Penis (tissue), 1 donor: ENCODE results near the genes ALKBH3 and ALX4.

GRCh38 chr11:40099284-40099843, 1360.1 kb downstream of the LRRC4C start:
- PRO-cap, result no peak

DNA sequence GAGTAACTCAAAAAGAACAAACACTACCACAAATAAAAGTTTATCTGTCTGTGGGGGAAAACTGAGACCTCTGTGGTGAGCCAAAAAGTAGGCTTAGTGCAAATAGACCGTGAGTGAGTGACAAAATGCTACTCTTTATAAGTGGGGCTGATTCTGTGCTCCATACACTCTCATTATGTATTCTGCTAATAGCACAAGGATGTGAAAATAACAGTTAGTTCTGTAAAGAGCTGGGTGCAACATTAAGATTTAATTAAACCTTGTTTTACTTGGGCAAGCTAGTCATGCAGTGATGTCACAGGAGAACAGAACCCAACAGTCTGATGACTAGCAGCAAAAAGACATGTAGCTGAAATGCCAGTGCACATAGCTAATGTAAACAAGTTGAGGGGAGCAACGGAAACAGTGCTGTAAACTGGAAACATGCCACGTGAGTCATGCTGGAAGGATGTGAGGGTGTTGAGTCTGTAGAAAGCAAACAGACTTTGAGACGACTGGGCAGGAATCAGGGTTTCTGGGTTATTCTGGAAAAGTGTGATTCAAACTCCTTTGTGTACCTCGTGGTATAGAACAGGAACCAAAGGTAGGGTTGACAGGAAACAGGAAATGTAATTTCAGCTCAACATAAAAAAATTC, 1130.4 kb downstream of the LRRC4C start:
- PRO-cap, result no peak

DNA sequence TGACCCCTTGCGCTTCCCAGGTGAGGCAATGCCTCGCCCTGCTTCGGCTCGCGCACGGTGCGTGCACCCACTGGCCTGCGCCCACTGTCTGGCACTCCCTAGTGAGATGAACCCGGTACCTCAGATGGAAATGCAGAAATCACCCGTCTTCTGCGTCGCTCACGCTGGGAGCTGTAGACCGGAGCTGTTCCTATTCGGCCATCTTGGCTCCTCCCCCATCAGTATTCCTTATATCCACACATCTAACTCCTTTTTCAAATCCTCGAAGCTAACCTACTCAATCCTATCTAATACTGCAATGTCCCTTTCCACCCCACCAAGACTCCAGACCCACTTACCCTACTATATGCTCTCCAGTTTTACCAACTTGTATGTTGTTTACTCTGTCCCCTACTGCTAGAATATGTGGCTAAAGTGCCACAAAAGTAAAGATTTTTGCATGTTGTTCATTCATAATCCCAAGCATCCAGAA, 6.8 kb upstream of the TTC17 start:
- PRO-cap, result no peak

DNA sequence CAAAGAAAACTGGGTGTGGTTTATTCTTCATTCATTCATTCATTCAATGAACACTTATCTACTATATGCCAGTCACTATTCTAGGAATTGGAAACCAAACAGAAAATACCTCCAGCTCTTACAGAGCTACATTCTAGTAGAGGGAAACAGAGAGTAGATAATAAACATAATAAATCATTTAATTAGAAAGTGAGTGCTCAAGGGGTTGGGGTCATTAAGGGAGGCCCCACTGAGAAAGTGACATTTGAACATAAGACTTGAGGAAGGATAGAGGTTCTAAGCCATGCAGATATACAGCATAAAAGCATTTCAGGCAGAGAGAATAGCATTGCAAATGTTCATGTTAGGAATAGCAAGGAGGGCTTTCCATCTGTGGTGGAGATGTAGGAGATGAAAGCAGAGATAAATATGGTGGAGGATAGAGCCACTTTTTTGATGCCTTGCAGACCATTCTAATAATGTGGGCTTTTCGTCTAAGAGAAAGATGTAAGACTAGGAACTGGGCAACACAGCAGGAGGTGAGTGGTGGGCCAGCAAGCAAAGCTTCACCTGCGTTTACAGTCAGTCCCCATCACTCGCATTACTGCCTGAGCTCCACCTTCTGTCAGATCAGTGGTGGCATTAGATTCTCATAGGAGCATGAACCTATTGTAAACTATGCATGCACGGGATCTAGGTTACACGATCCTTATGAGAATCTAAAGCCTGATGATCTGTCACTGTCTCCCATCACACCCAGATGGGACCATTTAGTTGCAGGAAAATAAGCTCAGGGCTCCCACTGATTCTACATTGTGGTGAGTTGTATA, 62.4 kb downstream of the TTC17 start:
- PRO-cap, result no peak

- PRO-cap, result no peak
Measured at GRCh38 chr11:43422376-43423578, 64.1 kb downstream of the TTC17 start.

- PRO-cap, result no peak
Measured at GRCh38 chr11:43474576-43475631, 116.2 kb downstream of the TTC17 start.

- PRO-cap, result no peak
Measured at GRCh38 chr11:43724234-43724934, 43.8 kb downstream of the HSD17B12 start.

GRCh38 chr11:43837833-43838381, 42.7 kb upstream of the ALKBH3 start:
- PRO-cap, result no peak

GRCh38 chr11:43880386-43881323, at the start of gene ALKBH3:
Gene ALKBH3 (plus strand): TSS chr11:43880831.
- PRO-cap, result bidirectional peak, plus-strand start at chr11:43880868, minus-strand start at chr11:43880692

DNA sequence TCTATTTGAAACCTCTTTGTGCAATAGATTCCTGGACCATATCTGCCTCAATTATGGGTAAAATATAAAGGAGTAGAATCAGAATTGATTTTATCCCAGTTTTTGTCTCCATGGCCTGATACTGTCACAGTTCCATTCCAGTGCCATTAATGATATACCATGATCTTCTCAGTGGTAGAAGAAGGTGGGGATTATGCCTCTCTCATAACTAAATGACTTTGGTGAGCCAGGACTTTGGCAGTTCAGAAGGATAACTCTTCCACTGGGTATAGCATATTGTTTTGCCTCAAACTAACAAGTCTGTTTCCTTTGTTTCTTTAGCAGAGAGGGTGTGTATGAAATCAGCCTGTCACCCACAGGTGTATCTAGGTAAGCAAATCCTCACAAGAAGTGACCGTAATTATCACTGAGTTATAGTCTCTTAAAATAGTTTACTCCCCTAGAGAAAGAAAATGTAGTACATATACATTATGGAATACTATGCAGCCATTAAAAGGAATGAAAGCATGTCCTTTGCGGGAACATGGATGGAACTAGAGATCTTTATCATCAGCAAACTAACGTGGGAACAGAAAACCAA, 5.7 kb downstream of the ALKBH3 start:
- PRO-cap, result no peak

DNA sequence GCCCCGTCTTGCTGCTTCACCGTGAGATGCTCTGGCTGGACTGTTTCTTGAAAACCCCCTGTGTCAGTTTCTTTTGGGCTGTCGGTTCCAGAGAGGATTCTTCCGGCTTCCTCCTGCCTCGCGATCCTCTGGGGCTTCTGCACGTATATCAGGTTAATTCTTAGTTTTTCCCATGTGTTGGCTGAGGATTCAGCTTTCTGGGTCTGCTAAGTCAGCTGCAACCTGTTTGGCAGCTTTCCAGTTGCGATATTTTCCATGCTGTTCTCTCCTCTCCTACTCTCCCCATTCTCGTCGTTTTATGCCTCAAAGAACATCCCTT, 50.6 kb upstream of the ACCSL start:
- PRO-cap, result no peak

DNA sequence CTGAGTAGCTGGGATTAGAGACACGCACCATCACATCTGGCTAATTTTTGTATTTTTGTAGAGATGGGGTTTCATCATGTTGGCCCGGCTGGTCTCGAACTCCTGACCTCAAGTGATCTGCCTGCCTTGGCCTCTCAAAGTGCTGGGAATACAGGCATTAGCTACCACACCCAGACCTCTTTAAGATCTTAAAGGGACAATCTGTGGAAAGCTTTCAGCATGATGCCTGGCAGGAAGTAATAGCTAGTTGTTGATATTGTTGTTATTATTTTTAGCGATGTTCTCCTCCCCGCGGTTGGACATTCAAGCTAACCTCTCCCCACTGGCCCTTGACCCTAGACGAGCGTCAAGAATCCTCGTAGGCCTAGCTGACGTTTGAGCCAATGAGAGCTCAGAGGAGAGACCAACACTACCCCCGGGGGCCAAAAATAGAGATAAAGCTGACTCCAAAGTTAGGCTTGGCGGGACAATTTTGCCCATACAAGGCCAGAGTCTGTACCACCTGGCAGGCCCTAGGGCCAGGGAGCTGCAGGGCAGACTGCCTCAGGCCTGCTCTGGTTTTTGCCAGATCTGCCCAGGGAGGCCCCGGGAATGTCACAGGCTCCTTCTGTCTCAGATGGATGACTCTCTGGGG, 41.0 kb upstream of the ACCSL start:
- PRO-cap, result no peak

DNA sequence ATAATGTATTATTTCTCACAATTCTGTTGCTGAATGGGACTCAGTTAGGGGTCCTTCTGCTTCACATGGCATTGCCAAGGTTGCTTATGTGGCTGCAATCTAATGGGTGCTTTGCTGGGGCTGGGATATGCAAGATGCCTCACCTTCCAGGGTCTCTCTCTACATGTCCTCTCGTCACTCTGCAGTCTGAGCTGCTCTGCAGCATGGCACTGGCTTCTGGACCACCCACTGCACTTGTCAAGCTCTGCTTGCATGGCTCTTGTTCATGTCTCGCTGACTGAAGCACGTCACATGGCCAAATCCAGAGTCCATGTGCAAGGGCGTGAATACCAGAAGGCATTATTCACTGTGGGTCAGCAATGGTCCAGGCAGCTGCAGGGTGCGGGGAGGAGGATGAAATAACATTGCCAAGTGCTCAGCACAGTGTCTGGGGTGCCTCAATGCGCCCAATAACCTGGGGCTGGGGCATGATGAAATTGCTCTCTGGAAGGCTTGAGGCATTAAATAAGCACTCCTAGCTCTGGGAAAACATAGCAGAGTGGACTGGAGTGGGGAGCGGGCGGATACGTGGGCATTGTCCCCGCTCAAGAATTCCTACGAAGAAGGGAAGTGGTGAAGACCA, 15.6 kb upstream of the ACCSL start:
- PRO-cap, result bidirectional peak, plus-strand start at position 536 of the sequence, minus-strand start at position 236 of the sequence

GRCh38 chr11:44309975-44310763, at the start of gene ALX4:
Gene ALX4 (minus strand): TSS chr11:44310139.
- PRO-cap, result bidirectional peak, plus-strand start at chr11:44310134, minus-strand start at chr11:44310032; bidirectional peak, plus-strand start at chr11:44310334, minus-strand start at chr11:44310242

DNA sequence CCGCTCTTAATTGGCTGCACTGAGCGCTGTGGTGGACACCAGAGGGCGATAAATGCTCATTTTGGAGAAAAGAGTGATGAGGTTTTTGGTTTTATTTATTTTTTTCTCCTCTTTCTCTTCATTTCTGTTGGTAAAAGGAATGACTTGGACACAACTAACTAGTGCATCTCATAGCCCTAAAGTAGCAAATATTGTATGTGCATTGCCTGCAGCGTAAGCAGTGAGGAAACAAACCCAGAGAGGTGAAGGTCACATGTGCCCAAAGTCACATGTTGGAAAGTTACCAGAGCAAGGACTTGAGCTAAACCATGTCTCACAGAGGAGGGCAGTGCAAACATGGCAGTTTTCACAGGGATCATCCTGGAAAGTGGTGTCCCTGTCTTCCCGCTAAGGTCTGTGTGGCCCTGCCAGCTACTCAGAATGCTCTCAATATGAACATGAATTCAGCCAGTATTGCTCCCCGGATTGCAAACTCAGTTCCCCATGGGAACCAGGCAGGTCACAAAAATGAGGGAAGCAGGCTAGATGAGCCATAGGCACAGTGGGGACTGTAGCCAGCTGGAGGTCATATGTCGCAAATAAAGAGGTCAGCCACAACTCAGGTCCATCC, 8.6 kb upstream of the CD82 start:
- PRO-cap, result no peak

DNA sequence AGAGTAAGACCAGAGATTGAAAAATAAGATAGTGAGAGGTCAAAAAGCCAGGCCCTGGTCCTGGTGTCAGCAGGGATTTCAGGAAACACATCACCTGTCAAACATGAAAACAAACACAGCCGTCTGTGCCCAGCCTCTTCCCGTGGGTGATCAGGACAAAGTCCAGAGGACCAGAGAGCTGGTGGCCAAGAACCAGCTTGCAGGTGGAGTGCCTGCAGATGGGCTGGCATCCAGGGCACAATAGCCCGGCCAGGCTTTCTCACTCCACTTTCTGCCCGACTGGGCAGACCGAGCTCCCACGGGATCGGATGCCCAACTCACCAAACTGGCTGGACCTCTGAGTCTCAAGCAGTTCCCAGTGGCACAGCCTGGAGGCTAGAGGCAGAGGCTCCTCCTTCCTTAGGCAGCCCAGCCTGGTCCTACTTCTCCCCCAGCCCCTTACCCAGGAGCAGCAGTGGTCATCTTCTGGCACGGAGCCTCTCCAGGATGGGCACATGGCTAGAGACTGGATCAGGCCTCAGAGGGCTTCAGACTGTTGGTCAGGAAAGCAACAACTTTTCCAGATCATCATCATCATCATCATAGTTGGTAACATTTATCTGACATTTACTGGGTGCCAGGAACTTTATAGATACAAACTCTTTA, 19.4 kb downstream of the CD82 start:
- PRO-cap, result no peak

DNA sequence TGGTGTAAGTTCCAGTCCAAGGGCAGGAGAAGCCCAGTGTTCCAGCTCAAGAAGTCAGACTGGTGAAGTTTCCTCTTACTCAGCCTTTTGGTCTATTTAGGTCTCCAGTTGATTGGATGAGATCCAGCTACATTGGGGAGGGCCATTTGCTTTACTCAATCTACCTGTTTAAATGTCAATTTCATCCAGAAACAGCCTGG, 45.1 kb downstream of the TSPAN18 start:
- PRO-cap, result no peak

GRCh38 chr11:44954934-44955606, 4.4 kb upstream of the TP53I11 start:
- PRO-cap, result no peak

DNA sequence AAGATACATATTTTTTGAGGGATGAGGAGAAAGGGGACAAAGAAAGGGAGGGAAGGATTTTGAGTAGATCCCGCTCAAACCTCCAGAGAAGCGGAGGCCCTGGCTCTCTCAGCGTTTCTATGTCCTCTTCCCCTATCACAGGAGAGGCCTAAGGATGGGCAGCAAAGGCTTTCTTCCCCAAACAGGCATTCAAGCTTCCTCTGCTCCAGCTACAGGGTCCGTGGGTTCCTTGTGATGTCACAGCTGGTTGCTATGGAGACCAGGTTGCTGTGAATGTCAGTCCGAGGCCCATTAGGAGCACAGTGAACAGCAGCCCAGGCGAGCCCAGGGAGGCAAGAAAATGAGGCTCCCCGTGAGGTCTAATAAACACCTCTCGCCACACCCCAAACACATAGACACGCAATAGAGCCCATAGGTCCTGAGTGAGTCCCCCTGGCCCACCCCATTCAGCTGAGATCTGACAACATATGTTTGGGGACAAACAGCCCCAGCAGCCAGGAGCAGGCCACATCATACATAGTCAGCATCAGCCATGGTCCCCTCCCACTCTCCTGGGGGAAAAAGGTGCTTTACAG, 22.9 kb upstream of the TP53I11 start:
- PRO-cap, result no peak

- PRO-cap, result no peak
Measured at GRCh38 chr11:45080059-45080615, 66.3 kb upstream of the PRDM11 start.